SJCRH30 (cell line): ENCODE measurements around the gene TCN1.

GRCh38 chr11:58729093-58729388 lies 2.7 kb downstream of the GLYAT start:
- RAMPAGE, long total RNA: no peak

GRCh38 chr11:58941933-58942353 lies 2.7 kb downstream of the GLYATL1 start:
- RAMPAGE, long total RNA: no peak

- RAMPAGE, long total RNA: no peak
Observed at GRCh38 chr11:58968160-58968991, 29.1 kb downstream of the GLYATL1 start.

DNA sequence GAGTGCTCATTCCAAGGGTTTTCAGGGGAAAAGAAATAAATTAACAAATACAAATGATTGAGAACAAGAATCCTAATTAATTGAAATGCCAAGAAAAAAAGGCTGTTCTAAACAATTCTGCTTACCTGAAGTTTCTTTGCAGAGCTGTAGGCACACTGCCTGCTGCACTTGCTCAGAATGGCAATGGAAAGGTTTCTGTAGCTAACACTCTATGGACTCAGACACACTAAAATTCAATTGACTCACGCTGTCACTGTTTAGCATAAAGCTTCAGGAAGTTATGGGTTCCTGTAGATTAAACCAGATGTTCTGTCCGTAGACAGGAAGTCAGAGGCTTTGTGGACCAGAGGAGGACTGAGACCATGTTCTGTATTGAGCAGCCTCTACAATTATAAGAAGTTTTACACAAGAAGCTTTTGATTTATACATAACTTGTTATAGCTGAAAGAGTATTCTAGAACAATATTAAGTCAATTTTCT lies 70.3 kb downstream of the GLYATL1 start:
- RAMPAGE, long total RNA: no peak

DNA sequence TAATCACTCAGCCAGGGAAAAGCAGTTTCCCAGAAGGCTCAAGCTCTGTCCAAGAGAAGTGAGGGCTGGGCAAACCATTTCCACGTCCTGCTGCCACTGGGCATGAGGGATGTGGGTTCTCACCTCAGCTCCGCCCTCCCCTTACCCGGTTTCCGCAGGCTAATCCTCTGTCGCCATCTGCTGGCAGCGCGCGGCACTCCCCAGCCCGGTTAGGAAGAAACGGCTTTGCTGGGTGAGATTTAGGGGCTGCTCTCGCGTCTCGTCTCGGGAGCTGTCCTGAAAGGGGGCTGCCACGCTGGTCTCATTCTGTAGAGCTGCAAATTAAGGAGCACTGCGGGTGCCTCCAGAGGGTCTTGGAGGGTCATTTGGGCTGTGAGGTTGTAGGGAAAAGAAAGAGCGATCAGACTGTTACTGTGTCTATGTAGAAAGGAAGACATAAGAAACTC lies 6.7 kb upstream of the FAM111A start:
- RAMPAGE, long total RNA: no peak

GRCh38 chr11:59271814-59272458 lies 59.2 kb upstream of the MPEG1 start:
- RAMPAGE, long total RNA: no peak

- RAMPAGE, long total RNA: no peak
Observed at GRCh38 chr11:59281218-59281748, 68.6 kb upstream of the MPEG1 start.

GRCh38 chr11:59573068-59573818 lies 42.3 kb downstream of the OSBP start:
- RAMPAGE, long total RNA: no peak

DNA sequence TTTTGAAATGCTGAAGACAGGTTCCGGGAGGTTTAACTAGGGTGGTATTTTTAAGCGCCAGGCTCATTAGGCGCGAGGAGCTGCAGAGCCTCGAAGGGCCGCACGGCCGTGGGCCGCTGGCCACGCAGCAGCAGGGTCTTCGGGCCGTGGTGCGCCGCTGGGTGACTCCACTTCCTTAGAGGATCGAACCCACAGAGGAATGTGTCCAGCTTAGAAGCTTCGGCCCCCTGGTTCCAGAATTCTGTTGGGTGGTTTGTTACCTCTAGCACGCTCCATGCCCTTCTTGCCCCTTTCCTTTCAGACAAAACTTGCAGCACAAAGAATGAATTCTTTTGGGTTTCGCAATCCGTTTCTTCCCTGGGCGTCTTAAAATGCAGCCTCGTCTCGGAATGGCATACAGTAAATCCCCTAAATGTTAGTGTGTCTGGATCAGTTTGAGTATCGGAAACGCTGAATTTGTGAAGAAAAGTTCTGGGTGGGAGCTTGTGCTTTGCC lies 813 bp upstream of the PATL1 start:
- RAMPAGE, long total RNA: no peak

DNA sequence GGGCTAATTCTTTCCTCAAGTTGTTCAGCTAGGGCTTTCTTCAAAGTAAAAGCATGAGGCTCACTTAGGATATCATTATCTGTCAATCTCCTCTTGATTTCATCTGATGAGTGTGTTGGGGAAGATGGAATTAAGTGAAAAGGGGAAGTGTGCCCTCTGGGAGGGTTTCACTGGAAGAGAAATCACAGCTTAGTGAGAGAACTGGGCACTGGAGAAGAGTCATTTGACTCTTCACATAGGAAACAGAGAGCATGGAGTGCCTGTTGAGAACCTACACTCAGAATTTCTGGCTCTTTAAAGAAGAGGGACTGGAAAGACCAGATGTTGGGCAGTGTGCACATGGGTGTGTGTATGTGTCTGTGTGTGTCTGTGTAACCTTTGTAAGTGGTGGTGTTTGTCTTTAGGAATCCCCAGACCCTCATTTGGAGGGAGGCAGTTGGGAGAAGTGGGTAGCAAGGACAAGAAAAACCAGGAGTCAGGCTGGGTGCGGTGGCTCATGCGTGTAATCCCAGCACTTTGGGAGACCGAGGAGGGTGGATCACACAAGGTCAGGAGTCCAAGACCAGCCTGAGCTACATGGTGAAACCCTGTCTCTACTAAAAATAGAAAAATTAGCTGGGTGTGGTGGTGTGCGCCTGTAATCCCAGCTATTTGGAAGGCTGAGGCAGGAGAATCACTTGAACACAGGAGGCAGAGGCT lies 10.0 kb downstream of the STX3 start:
- RAMPAGE, long total RNA: no peak

DNA sequence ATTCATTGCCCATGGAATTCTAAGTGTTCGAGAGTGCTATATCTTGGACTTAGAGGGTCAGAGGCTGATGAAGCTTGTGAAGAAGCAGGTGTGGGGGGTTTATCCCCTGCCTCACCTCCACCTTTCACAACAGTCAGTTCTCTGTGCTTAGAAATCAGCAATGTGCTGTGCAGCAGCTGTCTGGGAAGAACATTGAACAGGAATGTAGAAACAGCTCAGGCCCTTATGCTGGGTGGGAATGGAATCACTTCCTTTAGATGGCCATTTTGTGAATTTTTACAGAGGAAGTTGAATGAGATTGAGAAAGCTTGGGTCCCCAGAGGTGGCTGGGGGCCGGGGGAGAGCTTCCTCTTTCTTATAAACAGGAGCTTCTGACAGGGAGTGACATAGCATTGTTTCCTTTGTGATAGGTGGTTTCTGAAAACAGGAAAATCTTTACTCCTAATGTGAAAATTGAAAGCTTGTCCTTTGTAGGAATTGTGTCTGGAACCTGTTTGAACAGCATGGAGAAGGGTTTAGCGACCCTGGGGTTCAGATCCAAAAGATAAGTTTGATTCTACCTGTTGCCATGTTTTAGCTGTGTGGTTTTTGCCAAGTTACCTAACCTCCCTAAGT lies 17.0 kb downstream of the STX3 start:
- RAMPAGE, long total RNA: no peak

GRCh38 chr11:59777620-59778593 lies 22.7 kb downstream of the STX3 start:
- RAMPAGE, long total RNA: no peak

- RAMPAGE, long total RNA: no peak
Observed at GRCh38 chr11:59793105-59793693, 17.4 kb downstream of the MRPL16 start.

DNA sequence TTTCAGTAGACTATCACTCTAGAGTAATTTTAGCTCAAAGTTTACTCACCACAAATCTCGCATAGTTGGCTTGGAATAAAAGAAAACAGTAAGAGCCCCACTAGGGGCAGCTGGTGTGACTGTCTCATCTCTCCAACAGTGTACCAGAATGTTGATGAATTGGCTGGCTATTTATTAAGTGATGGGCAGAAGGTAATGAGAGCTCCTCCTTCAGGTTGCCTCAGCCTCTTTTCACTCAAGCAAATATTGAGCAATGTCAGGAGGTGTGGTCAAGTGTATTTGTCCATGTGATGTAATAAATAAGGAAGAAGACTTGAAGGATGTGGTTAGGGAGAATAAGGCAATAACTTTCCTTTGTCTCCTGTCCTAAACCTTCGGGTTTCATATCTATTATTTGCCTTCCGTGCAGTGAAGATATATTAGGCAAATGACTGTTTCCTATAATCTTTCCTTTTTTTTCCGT lies at the start of gene TCN1:
TSS of gene TCN1 (minus strand) at position 145 of the 463 bp plus-strand sequence.
- RAMPAGE, long total RNA: no peak

GRCh38 chr11:60161165-60161536 lies 21.7 kb downstream of the MS4A6A start:
- RAMPAGE, long total RNA: no peak

DNA sequence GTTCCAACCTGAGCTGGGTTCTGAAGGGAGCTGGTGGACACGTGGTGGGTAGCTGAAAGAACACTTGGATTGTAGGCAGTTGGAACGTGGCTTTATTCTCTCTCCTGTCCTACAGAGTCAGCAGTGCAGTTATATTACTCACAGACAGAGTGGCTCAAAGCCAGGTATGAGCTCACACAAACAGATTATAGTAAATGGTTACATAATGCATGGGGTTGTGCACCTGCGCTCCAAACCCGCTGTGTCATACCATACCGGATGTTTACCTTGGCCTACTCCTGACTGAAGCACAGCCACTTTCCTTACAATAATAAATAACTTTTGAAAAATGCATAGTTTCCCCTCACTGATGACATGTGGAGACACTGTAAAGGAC lies 13.6 kb downstream of the MS4A6A start:
- RAMPAGE, long total RNA: no peak

GRCh38 chr11:60701088-60701676 lies 1.8 kb downstream of the MS4A8 start:
- RAMPAGE, long total RNA: no peak

DNA sequence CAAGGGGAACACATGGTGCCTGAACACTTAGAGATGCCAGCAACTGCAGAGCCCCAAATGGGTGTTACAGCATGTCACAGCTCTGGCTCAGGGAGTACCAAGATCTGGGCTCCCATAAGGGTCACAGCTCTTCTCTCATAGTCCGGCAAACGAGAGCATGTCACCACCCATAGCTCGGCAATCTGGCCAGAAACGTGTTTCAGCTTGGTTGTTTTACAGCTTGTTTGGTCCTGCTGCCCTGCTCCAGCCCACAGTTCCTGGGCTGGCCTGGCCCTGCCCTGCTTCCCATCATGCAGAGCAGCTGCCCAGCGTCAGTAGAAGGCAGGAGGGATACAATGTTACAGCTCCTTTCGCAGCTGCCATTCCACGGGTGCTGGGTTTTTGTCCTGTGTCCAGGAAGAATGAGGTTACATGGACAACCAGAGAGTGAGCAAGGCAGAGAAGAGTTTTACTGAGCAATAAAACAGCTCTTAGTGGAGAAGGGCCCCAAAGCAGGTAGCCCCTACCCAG lies 19.1 kb downstream of the MS4A8 start:
- RAMPAGE, long total RNA: no peak

GRCh38 chr11:60786477-60787107 lies 1.5 kb downstream of the MS4A10 start:
- RAMPAGE, long total RNA: no peak

DNA sequence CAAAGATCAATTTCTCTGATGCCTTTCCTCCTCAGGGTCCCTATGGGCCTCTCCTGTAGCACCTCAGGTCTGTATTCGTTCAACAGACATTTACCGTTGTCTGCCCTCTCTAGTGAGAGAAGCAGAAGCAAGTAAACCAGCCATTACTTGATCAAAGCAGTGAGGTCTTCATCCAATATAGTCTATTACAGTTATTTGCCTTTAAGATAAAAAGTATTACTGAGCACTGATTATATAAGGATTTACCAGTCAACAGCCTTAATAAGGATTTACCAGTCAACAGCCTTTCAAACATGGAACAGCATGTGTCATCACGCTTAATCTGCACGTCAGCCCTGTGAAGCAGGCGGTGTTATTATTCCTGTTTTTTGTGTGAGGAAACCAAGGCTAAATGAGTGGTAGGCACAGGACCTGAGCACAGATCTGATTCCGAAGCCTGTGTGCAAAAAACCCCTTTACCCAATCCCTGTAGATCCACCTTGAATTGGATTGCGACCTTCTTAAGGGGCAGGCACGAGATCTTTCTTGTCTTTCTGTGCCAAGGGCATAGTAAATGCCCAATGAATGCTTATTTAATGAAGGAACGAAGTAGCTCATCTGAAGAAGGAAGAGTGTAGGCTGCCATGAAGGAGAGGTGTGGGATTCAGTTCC lies 1.3 kb downstream of the CCDC86 start:
- RAMPAGE, long total RNA: no peak